Spleen (tissue), 7 donors: ENCODE measurements around a stretch of chr13.

DNA sequence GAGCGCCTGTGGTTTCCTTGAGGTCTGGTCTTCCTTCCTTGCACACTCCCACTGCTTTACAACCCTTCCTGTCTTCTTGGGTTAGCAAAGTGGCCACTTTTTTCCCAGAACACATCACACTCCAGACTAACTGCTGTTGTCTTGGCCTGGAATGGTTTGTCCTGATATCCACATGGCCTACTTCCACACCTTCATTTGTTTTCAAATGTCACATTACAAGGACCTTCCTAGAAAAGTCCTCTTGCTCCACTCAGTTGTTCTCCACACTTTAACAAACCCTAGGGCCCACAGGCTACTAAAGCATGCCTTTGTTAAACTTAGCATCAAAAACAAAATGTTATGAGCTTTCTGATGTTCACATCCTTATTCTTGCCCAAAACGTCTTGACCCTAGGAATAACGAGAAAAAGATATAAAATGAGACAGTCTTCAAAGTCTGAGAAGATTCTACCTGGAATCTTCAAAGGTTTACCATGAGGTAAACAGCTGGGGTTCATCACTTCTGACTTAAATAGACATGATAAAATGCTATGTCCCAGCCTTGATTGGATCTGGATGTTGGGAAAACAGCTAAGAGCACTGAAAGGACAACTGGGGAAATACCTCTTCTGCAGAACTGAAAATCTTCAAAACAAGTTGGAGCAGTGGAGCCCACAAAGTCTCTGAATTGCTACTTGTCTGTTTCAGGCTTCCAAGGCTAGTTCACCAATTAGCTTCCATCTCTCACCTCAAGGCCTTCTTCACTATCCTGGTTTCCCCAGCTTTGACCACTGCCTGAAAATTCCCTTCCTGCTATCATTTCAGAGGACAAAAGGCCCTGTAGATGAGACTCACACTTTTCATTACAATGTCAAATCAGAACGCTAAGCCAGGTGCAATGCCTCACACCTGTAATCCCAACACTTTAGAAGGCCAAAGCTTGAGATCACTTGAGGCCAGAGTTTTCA lies 5.9 kb downstream of the TPT1 start:
- PRO-cap, 4 experiments, result no peak in any of the 4 experiments
- RAMPAGE, long total RNA, 4 experiments, result no peak in any of the 4 experiments

DNA sequence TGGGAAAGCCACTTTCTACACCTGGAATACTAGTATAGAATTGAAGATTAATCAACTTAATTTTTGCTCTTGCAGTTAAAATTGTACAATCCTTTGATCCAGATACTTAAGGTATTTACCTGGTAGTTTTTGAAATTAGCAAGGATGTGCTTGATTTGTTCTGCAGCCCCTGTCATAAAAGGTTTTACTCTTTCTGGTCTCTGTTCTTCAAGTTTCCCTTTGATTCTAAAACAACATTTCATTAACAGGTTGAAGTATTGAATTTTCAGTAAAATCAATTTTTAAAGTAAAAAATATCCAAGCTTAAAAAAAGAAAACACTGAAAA lies 1.6 kb downstream of the TPT1 start:
- PRO-cap, 4 experiments, result no peak in any of the 4 experiments
- RAMPAGE, long total RNA, 4 experiments, result start-site peak on the minus strand in 3 of 4 experiments, centred at positions 186 to 190 of the sequence, 375 to 509 reads per replicate

- PRO-cap, 4 experiments, result no peak in any of the 4 experiments
- RAMPAGE, long total RNA, 4 experiments, result no peak in any of the 4 experiments
These were observed 993 bp upstream of the TPT1 start for GRCh38 chr13:45342096-45342256.

- PRO-cap, 4 experiments, result no peak in any of the 4 experiments
- RAMPAGE, long total RNA, 4 experiments, result no peak in any of the 4 experiments
These were observed 37.8 kb upstream of the TPT1 start for GRCh38 chr13:45378706-45379356.

GRCh38 chr13:45979666-45980072 lies 72.9 kb downstream of the ZC3H13 start:
- PRO-cap, 4 experiments, result no peak in any of the 4 experiments
- RAMPAGE, long total RNA, 4 experiments, result no peak in any of the 4 experiments

DNA sequence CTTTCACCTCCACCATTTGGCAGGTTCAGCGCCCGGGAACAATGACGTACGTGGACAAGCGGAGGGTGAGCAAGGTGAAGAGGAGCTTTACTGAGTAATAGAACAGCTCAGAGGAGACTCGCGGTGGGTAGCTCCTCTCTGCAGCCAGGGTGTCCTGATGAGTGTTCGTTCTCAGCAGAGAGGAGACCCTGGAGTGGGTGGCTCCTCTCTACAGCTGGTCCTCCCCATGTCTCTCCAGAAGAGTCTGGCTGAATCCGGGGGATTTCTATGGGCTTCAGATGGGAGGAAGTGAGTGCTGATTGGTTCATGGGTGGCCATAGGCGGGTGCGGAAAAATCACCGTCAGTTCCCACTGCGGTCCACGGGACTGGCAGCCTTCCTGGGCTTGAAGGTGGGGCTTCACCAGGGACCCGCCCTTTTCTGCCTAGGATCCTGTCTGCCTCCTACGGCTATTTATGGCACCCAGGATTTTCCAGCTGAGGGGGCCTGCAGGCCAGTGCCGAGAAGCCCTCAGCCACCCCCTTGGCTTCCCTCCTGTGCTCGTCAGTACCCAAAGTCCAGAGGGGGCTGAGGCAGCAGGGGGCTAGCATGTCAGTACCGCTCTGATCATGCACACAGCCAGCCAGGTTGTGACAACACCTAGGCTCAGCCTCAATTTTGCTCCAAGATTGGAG lies 18.4 kb downstream of the CPB2 start:
- PRO-cap, 4 experiments, result no peak in any of the 4 experiments
- RAMPAGE, long total RNA, 4 experiments, result no peak in any of the 4 experiments

DNA sequence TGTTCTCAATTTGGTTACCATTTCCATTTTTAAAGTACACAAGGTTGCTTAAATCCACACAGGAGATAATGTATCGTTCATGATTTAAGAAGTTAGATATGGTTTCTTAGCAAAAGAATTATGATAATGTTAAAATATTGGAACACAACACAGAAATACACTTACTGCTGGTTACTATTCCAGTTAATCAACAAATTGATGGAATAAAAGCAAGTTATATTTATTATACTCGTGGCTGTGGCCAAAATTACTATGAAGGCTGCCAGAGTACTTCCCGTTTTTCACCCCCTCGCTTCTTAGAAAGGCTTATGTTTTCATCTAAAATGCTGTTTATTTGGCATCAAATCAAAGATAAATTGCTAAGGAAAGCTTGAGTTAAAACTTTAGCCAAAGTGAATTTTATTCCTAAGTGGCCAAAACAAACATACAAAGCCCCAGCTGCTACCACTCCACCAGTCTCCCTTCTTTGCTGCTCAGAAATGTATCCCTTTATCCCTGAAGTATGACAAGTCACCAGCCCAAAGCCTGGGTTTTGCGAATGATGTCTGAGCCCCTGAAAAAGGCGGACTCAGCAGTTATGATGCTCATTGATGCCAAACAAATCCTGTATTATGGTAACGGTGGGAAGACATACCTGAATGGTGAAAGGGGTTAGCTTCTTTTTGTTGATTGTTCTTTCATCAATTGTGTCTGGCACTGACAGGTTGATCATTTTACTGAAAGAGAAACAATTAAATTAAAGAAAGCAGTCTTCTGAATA lies 27.6 kb downstream of the LCP1 start:
- PRO-cap, 4 experiments, result no peak in any of the 4 experiments
- RAMPAGE, long total RNA, 4 experiments, result no peak in any of the 4 experiments

DNA sequence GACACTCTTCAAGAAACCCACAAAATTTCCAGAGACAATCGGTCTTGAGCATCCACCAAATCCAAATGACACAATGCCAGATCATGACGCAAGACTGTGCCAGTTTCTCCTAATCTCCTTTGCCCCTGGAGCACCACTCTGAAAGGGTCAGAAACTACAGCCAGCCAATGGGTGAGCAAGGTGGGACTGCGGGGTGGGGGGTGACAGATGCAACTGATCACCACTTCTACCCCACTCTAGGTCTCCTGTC lies 78.8 kb downstream of the LRRC63 start:
- PRO-cap, 4 experiments, result no peak in any of the 4 experiments
- RAMPAGE, long total RNA, 4 experiments, result no peak in any of the 4 experiments

DNA sequence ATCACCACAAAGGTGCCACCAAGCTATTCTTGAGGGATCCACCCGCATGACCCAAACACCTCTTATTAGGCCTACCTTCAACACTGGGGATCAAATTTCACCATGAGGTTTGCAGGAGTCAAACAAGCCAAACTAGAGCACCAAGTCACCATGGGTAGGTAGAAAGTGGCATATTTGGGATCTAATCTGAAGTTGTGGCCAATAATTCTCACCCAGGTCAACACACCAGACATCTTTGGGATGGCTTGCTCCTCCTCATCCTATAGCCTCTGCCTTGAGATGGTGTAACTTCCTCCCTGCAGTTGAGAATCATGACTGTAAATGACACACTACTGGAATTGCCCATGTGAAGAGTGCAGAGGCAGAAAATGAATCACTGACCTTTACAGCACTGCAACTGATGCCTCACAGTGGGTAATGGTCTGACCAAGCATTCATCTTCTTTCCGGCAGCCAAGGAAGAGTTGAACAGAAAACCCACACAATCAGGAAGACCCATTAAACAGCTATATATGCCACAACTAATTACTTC lies 46.2 kb downstream of the RUBCNL start:
- PRO-cap, 4 experiments, result no peak in any of the 4 experiments
- RAMPAGE, long total RNA, 4 experiments, result no peak in any of the 4 experiments

- PRO-cap, 4 experiments, result no peak in any of the 4 experiments
- RAMPAGE, long total RNA, 4 experiments, result no peak in any of the 4 experiments
These were observed 27.2 kb downstream of the RUBCNL start for GRCh38 chr13:46359801-46360232.

DNA sequence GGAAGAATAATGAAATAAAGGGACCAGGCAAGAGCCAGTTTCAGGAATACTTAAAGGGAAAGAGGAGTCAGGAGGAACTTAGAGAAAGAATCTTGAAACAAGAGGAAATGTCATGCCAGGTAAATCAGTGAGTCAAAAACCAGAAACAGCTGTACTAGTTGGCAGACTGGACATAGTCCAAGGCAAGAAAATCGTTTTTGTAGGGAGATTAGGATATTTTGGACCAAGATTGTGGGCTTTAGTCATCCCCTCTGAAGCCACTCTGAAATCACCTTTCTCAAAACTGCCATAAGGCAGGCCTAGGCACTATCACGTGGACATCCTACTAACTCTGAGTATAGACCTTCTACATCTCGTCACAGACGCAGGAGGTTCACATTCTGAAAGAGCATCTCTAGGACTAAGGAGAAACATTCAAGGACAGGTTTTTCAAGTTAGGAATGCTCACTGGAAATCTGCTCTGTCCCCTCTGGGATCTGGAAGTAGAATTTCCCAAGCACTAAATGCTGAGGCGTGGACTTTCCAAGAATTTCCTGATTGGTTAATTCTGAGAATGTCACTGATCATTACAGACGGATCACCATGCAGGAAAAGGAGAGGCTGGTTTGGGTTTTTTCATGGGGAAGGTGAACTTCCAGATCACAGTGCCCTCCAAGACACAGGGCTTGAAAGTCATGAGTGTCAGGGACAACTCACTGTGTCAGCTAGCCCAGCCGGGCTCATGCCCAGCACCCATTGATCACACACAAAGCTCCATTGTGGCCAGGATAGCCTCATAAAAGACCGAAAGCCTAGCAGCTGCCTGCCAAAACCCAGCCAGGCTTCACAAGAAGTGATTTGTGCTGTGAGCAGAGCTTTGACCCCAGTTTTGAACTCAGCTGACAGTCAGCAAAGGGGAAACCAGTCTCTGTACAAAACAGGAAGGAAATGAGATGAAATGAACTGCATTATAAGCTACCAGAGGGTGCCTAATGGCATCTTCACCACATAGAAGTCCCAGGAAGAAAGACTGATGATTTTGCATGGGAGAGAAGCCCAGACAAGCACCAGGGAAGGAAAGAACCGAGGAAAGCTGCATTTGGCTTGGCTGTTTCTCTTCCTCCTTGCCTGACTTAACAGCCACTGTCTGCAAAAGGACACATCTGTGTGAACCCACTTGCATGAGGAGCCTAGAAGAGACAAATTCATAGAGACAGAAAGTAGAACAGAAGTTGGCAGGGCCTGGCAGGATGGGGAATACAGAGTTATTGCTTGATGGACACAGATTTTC lies 2.7 kb upstream of the RUBCNL start:
- PRO-cap, 4 experiments, result peak in 3 of 4 experiments; most common plus-strand start position 992 of the sequence (in 1); most common minus-strand start position 820 of the sequence (in 1)
- RAMPAGE, long total RNA, 4 experiments, result no peak in any of the 4 experiments

GRCh38 chr13:46554483-46555156 lies 1.6 kb downstream of the LRCH1 start:
- PRO-cap, 4 experiments, result peak in 4 of 4 experiments; most common plus-strand start chr13:46554645 (in 2); most common minus-strand start chr13:46554687 (in 1)
- RAMPAGE, long total RNA, 4 experiments, result no peak in any of the 4 experiments

- PRO-cap, 4 experiments, result no peak in any of the 4 experiments
- RAMPAGE, long total RNA, 4 experiments, result no peak in any of the 4 experiments
These were observed 3.6 kb downstream of the LRCH1 start for GRCh38 chr13:46556460-46557128.

DNA sequence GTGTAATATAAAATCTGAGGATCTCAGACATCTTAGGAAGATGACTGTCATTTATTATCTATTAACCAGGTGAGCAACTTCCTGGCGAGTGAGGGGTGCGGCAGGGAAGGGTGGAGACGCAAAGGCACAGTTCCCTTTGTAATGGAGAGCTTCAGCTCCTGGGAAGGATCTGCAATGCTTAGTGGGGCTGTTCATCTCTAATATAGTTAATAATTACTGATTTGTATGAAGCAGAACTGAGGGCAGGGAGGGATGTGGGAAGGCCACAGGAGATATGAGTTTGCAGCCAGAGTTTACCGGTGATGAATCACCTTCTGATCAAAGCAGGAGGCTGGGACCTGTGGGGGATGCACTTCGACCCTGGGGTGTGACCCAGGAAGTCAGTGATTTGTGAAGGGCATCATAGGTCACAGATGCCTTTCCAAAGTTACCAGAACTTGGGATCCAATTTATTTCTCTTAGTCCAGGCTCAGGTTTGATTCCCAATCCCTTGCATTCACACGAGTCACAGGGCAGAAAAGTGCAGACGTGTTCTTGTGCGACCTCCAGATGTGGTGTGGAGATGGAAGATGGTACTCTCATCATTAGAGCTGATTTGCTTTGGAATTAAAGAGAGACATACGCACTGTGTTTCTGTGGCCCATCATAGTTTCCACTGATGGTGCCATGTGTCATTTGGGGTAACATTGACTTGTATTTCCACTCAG lies 54.9 kb downstream of the LRCH1 start:
- PRO-cap, 4 experiments, result no peak in any of the 4 experiments
- RAMPAGE, long total RNA, 4 experiments, result no peak in any of the 4 experiments

GRCh38 chr13:46615828-46616750 lies 63.1 kb downstream of the LRCH1 start:
- PRO-cap, 4 experiments, result no peak in any of the 4 experiments
- RAMPAGE, long total RNA, 4 experiments, result no peak in any of the 4 experiments

- PRO-cap, 4 experiments, result no peak in any of the 4 experiments
- RAMPAGE, long total RNA, 4 experiments, result no peak in any of the 4 experiments
These were observed 67.4 kb downstream of the LRCH1 start for GRCh38 chr13:46620158-46620909.

GRCh38 chr13:46705296-46705849 lies 91.6 kb downstream of the ESD start:
- PRO-cap, 4 experiments, result no peak in any of the 4 experiments
- RAMPAGE, long total RNA, 4 experiments, result no peak in any of the 4 experiments

DNA sequence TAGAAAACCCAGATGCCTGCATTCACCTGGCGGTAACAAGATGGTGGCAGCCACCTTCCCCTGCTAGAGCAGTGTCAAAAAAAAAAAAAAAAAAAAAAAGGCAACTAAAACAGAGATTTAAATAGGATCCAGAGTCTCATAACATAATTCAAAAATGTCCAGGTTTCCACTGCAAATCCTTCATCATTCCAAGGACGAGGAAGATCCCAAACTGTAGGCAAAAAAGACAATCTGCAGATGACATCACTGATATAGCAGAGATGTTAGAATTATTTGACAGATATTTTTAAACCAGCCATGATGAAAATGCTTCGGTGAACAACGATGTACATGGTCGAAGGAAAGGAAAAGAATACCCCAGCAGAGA lies 70.2 kb downstream of the ESD start:
- PRO-cap, 4 experiments, result no peak in any of the 4 experiments
- RAMPAGE, long total RNA, 4 experiments, result no peak in any of the 4 experiments

DNA sequence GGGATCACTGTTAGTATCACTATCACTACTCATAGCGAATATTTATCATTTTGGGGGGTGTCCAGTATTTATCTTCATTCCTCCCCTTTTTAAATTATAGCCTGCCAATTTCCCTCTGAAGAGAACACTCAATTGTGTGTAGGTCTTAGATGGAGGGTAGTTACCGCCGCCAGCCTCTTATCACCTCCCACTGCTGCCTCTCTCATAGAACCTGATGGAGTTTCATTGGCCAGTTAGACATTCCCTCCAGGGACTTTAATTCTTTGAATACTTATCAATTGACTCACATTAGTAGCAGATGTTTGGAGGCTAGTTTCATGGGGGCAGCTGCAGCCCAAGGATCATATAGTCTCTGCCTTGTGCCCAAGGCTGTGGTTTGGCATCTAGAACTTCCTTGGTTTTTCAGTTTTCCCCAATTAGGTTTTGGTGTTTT lies 318.8 kb upstream of the HTR2A start:
- PRO-cap, 4 experiments, result peak in 1 of 4 experiments; most common minus-strand start position 171 of the sequence (in 1)
- RAMPAGE, long total RNA, 4 experiments, result no peak in any of the 4 experiments

DNA sequence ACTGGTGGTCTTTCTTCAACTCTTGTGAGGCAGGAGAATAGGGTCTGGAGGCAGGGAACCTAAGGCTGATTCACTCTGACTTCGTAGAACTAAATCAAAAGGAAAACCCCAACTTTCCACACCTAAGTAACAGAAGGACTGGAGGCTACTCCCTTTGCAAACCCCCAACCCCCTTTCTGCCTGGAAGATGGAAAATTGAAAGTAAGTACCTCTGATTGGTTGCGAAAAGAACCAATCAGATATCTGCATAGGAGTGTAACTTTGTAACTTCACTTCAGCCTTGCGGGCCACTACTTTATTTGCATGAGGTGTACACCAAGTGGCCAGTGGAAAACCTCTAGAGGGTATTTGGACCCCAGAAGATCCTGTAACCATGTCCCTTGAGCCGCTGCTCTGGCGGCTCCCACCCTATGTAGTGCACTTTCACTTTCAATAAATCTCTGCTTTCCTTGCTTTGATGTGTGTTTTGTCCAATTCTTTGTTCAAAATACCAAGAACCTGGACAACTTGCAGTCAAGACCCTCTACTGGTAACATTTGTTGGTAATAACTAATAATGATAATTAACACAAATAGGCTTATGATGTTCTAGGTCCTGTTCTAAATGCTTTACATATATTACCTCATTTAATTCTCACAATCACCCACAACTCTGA lies 165.2 kb downstream of the SUCLA2 start:
- PRO-cap, 4 experiments, result peak in 1 of 4 experiments; most common minus-strand start position 178 of the sequence (in 1)
- RAMPAGE, long total RNA, 4 experiments, result no peak in any of the 4 experiments